SJSA1 (cell line): ENCODE measurements around the genes CRACD and AASDH.

DNA sequence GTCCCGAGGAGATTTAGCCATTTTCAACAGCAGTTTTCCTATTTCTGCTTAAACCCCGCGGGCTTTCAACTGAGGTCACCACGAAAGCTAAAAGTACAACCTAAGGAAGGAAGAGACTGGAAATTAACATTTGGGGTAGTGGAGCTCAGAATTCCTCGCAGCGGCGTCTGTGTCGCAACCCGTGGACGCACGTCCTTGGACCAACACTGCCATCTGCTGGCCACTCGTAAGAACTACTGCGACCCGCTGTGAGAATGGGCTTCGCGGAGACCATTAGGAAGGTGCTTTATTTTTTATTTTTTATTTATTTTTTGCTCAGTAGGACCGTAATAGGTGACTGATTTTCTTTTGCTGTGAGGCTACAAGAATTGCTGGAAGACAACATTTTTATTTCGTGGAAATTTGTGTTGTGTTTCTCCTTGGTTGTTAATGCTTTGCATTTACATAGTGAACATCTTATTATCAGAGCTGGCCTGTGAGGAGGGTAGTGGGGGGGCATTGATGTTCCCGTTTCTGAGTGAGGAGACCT is 5.2 kb downstream of the PDGFRA start:
- RAMPAGE, long total RNA = no peak

DNA sequence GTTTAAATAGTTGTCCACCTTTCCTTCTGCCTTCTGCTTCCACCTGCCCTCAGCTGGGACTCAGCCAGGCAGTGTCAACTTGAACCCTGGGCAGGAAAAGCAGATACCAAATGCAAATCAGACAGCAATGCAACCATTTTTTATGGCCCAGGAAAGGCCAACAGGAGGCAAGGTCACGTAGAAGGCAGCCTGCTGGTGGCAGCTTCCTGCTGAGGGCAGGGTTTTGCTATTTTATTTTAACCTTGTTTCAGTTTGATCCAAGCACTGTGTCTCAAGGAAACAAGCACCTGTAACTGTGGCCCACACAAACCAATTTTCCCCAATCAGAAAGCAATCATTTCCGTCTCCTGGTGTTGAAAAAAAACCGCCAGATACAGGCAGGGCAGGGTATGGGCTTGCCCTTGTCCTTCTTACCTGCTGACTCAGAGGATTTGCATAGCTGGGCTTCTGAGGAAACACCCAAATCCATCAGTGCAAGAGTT is 110.1 kb upstream of the KIT start:
- RAMPAGE, long total RNA = no peak

DNA sequence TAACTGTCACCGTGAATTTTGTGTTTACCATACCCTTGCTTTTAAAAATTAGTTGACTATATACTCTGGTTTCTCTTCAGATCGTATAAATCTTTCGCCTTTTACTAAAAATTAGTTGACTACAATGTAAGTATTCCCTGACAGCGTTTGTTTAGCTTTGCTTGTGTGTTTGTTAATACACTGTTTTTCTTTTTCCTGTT is 96.7 kb downstream of the KDR start:
- RAMPAGE, long total RNA = no peak

DNA sequence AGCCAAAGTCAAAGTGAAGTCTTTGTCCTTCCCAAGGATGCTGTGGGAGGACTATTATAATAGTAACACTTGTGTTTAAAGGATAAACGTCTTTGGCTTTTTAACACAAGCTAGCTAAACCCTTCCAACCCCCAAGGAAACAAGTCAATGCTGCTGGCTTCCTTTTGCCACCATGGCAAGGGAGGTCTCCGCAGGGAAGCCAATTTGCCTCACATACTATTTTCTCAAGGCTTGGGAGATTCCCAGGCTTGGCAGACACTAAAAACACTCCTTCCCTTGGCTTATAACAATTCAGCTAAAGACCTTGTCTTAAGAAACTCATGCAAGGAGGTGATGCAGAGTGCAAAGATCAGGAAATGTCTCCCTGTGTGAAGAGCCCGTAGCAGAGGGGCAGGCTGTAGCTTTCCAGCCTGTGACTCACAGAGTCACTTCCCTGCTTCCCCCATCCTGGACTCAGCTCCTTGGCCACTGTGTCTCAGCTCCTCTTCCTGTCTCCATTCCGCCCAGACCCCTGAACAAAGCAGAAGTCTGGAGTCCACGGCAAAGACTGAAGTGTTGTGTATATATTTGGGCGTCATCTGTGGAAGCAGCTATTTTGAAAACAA is 56.2 kb downstream of the KDR start:
- RAMPAGE, long total RNA = no peak

- RAMPAGE, long total RNA = no peak
Observed at GRCh38 chr4:55118556-55118839, 6.9 kb downstream of the KDR start.

GRCh38 chr4:55125914-55126200 is 462 bp upstream of the KDR start:
- RAMPAGE, long total RNA = no peak

GRCh38 chr4:55346924-55347419 is 930 bp downstream of the SRD5A3 start:
- RAMPAGE, long total RNA = no peak

GRCh38 chr4:55593582-55594193 is 1.6 kb upstream of the PDCL2 start:
- RAMPAGE, long total RNA = no peak

DNA sequence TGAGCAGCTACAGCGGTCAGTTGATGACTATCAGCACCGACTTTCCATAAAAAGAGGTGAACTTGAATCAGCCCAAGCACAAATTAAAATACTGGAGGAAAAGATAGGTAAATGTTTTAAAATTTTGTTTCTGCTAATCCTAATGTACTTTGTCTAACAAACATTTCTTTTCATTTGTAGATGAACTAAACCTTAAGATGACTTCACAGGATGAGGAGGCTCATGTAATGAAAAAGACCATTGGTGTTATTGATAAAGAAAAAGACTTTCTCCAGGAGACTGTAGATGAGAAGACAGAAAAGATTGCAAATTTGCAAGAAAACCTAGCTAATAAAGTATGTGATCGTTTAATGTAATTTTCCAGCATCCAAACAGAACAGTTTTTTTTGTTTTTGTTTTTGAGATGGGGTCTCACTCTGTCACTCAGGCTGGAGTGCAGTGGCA is 49.6 kb upstream of the CRACD start:
- RAMPAGE, long total RNA = no peak

GRCh38 chr4:56048858-56049439 is at the start of gene CRACD:
TSS of gene CRACD (plus strand) at chr4:56049098.
- RAMPAGE, long total RNA = no peak

DNA sequence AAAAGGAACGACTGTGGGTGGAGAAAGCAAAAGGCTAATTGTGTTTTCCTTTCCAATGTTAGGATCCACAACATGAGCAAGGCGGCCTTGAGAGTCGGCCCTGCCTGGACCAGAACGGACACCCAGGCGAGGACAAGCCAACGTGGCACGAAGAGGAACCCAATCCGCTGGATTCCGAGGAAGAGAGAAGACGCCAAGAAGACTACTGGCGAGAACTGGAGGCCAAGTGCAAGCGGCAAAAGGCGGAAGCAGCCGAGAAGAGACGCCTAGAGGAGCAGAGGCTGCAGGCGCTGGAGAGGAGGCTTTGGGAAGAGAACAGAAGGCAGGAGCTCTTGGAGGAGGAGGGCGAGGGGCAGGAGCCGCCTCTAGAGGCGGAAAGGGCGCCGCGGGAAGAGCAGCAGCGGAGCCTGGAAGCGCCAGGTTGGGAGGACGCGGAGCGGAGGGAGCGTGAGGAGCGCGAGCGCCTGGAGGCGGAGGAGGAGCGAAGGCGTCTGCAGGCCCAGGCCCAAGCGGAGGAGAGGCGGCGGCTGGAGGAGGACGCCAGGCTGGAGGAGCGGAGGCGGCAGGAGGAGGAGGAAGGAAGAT is 73.2 kb downstream of the AASDH start:
- RAMPAGE, long total RNA = no peak

DNA sequence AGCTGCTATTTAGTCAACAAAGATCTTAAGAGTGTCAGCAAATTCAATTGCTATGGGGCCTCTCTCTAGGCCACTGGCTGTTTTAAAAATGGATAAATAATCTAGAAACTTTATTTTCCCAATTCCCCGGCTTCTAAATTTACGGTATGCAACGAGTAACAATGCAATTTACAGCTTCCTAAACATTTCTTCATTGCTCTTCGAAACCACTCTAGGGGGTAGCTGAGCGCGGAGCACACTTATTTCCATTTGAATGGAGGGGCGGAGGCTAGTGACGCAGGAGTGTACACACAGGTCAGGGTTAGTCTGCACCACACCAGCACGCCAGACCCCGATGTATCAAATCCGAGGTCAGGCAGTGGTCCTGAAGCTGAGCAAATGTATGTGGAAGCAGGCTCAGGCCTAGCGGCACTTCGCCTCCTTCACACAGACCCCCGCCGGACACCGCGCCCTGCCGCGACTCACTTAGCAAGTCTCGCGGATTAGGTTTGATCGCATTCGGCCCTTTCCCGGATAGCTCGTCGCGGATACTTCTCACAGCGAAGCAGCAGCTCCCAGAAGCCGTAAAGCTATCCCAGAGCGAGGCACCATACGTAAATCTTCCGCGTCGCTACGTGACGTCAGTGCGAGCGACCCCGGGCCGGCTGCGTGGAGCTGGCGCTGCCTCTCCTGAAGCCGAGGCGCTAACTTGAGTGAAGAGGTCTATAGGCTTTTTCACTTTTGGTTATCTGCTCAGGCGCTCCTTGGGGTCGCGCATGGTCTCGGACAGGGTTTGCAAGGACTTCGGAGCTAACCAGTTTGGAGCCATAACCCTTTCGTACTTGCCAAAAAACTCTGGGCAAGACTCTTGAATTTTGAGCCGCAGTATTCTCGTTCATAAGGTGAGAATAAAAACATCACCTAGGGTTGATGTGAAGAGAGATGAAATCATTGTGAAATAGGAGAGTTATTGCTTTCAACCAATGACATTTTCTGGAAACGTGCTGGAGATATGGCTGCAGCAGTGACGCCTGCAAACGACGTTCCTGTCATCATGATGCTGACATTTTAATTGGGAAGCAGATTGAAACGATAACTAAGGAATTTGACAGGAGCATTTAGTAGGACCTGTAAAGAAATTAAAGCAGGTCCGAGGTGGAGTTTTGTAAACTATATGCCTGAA is at the start of gene AASDH:
AASDH (minus strand) TSS at position 595 of the 1,162 bp plus-strand sequence.
- RAMPAGE, long total RNA = no peak

GRCh38 chr4:56655170-56655596 is 25.9 kb downstream of the HOPX start:
- RAMPAGE, long total RNA = no peak

DNA sequence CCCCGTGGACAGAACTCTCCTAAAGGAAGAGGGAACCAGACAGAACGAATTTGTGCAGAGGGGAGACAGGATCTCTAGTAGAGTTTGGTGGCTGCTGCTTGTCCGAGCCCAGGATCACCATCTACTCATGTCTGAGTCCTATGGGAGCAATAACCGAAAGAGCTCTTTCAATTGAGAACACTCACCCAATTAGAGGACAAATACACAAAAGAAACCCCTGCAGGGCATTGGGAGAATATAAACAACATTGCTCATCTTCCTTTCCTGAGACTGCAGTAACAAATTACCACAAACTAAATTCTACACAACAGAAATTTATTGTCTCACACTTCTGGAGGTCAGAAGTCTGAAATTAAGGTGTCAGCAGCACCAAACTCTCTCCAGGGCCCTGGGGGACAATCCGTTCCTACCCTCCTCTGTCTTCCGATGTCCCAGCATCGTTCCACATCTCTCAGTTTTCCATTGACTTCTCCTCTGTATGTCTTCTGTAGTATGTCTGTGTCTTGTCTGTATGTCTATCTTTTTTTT is 65.5 kb downstream of the SPINK2 start:
- RAMPAGE, long total RNA = no peak

GRCh38 chr4:56762989-56763332 is 58.5 kb downstream of the SPINK2 start:
- RAMPAGE, long total RNA = no peak

DNA sequence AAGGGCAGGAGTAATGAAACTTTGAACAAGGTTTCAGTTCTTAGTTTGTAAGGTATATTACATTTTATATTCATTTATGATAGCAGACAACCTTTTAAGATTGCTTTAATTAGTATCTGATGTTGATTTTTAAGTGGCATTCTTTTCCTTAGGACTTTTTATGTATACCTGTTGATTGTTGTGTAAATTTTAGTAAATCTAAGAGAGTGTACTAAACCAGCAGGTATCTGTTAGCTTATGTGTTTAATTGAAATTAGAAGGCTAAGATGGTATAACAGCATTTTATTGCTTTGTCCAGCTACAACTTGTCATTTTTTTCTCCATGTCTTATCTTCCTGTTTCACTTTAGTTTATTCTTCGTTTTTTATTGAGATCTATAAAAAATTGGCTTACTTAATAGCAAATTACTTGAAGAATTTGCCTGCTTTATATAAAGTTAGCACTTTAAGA is 24.5 kb downstream of the REST start:
- RAMPAGE, long total RNA = no peak

DNA sequence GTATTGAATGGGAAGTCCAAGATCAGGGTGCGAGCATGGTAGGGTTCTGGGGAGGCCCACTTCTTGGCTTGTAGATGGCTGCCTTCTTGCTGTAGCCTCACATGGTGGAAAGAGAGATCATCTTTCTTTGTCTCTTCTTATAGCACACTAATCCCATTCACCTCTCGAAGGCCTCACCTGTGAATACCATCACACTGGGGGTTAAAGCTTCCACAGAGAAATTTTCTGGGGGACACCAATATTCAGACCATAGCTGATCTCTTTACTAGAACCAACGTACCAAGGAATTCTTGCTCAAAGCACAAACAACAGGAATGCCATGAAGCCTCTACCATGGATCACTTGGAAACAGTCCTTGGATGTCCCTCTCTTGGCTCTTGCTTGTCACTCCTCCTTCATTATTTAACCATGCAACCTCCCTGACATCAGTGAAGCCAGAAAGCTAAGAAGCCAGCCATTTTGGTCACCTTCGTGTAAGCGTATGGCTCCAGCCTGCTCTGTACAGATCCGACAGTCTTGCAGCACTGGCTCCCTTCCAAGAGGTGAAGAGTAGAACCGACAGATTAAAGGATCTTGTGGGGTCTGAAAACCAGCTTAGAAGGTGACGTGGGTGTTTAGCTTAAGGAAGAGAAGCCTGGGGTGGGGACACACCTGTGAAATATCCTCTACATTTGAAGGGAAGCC is 34.0 kb downstream of the IGFBP7 start:
- RAMPAGE, long total RNA = no peak

GRCh38 chr4:57090027-57090565 is 20.1 kb downstream of the IGFBP7 start:
- RAMPAGE, long total RNA = no peak

DNA sequence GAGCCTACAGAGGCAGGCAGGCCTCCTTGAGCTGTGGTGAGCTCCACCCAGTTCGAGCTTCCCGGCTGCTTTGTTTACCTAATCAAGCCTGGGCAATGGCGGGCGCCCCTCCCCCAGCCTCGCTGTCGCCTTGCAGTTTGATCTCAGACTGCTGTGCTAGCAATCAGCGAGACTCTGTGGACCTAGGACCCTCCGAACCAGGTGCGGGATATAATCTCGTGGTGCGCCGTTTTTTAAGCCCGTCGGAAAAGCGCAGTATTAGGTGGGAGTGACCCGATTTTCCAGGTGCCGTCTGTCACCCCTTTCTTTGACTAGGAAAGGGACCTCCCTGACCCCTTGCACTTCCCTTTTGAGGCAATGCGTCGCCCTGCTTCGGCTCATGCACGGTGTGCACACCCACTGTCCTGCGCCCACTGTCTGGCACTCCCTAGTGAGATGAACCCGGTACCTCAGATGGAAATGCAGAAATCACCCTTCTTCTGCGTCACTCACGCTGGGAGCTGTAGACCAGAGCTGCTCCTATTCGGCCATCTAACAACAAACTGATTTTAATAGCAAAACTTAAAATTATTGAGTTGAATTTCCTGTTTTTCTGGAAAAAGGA is 363.3 kb upstream of the ADGRL3 start:
- RAMPAGE, long total RNA = no peak

DNA sequence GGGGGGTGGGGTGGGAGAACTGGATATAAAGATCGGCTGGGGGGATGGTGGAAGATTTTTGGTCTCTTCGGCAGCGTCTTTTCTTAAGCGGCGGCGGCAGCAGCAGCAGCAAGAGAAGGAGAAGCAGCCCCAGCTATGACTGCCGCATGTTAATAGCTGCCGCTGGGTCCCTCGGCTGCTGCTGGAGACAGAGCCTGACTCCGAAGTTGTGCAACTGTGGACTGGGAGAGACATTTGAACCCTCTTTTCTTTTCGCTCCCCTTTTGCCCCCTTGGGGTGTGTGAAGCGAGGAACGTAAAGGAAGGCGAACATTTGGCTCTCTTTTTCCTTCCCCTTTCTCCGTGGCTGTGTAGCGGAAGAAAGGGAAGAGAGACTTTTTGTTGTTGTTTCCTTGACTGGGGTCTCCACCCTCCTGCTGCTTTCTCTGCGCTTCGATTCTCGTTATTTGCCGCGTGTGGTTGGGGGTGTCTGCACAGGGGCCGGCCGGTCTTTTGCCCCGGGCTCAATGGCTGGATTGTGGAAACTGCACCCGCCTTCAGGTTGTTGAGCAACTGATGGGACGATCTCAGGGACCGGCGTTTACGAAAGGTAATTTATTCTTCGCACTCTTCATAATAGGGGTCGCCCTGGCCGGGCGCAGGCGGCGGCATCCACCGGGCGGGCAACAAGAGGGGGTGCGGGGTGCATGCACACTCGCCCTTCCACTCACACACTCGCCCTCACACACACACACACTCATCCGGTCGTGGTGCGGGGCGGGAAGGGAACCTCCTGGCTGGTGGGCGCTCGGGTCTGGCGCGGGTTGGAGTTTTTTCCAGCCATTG is 1.3 kb downstream of the ADGRL3 start:
- RAMPAGE, long total RNA = no peak